Measurements from ENCODE around the genes MRPS34 and PKD1.

- PRO-cap, 5 experiments, result no peak in any of the 5 experiments
- RAMPAGE, long total RNA, 2 experiments, result no peak in any of the 2 experiments
- RRBS, result 3% methylated on average over 17 of the region's 36 CpGs
Measured at GRCh38 chr16:1706699-1707428, 869 bp downstream of the MAPK8IP3 start.

DNA sequence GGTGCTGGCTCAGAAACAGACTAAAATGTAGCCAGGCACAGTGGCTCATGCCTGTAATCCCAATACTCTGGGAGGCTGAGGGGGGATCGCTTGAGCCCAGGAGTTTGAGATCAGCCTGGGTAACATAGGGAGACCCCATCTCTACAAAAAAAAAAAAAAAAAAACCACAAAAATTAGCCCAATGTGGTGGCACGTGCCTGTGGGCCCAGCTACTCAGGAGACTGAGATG, 13.4 kb downstream of the MAPK8IP3 start:
- PRO-cap, 5 experiments, result no peak in any of the 5 experiments
- RAMPAGE, long total RNA, 2 experiments, result no peak in any of the 2 experiments
- RRBS, result no CpG with 5 or more reads among the region's 2 CpGs

DNA sequence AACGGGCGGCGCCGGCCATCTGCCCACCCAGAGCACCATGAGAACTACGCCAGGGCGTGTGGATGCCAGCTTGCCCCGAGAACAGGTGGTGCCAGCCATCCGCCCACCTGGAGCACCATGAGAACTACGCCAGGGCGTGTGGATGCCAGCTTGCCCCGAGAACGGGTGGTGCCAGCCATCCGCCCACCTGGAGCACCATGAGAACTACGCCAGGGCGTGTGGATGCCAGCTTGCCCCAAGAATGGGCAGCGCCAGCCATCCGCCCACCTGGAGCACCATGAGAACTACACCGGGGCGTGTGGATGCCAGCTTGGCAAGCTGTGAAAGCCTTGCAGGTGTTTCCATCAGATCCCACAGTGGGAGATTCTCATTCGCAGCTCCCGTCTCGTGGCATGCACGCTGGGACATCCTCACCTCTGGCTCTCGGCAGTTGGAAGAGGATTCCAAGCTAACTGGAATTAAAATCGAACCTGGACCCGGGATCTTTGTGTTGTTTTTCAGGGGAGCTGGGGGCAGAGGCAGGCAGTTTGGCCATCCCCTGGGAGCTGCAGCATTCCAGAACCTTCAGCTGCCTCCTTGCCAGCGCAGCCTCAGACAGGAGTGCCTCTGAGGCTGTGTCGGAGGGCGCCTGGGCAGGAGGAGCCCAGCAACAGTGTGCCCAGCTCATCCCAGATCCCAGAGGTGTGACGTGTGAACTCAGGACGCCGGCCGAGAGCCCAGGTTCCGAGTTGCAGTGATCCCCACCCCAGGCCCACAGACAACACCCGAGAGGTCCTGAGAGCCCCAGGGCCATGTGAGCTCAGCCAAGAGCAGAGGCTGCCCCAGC, 26.8 kb downstream of the MAPK8IP3 start:
- PRO-cap, 5 experiments, result no peak in any of the 5 experiments
- RAMPAGE, long total RNA, 2 experiments, result no peak in any of the 2 experiments
- RRBS, result no CpG with 5 or more reads among the region's 35 CpGs

- PRO-cap, 5 experiments, result peak in 5 of 5 experiments; most common plus-strand start chr16:1773212 (in 3); most common minus-strand start chr16:1773155 (in 4)
- RAMPAGE, long total RNA, 2 experiments, result start-site peak on the minus strand in 1 of 2 experiments, at chr16:1773130-1773139 at its widest, 384 reads per replicate
- RRBS, result under 1% methylated on average over 8 of the region's 36 CpGs
Measured at GRCh38 chr16:1773072-1773341, at the start of gene MRPS34. Gene MRPS34 (minus strand): TSS chr16:1773134.

DNA sequence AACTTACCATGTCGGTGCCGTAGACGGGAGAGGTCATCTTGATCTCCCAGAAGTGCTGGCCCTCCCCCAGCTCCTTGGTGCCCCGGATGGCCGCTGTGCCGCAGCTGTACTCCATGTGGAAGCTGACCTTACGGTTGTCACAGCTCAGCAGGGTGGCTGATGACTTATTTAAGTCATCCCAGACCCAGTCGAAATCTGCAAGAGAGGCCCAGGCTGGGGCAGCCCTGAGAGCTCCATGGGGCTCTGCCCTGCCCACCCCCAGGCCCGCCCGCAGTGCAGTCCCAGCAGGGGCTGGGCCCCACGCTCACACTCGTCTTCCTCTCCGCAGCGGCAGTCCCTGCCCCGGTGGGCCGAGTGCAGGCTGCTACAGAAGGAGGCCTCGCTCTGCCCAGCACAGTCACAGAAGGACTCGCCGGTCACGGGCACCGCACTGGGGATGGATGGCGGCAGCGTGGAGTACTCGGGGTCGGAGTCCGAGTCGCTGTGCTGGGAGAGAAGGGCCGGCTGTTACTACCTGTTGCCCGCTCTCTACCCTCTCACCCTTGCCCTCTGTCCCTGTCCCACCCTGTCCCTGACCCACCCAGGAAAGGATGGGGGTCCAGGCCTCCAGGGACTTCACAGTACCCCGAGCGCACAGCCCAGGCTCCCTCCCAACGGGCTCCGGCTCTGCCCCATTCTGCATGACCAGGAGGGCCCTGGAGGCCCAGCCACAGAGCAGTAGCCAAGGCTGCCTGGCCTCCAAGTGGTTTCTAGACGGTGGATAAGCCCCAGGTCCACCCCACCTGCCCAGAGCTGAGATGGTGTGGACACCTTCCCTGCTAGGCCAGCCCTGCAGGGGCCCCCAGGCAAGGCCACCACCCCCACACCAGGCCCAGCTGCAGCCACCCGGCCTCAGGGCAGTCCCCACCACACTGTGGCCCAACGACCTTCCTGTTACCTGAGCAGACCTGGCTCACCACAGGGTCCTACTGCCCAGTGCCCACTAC, 4.0 kb downstream of the SPSB3 start:
- PRO-cap, 5 experiments, result no peak in any of the 5 experiments
- RAMPAGE, long total RNA, 2 experiments, result no peak in any of the 2 experiments
- RRBS, result 61% methylated on average over 9 of the region's 36 CpGs

- PRO-cap, 5 experiments, result peak in 5 of 5 experiments; most common plus-strand start chr16:1794381 (in 3); most common minus-strand start chr16:1794267 (in 4)
- RAMPAGE, long total RNA, 2 experiments, result no peak in any of the 2 experiments
- RRBS, result 20% methylated on average over 10 of the region's 42 CpGs
Measured at GRCh38 chr16:1794206-1795254, 1.0 kb upstream of the IGFALS start.

GRCh38 chr16:1816696-1817446, 9.8 kb downstream of the HAGH start:
- PRO-cap, 5 experiments, result no peak in any of the 5 experiments
- RAMPAGE, long total RNA, 2 experiments, result no peak in any of the 2 experiments
- RRBS, result 95% methylated on average over 7 of the region's 32 CpGs

GRCh38 chr16:1940102-1941228, 2.5 kb downstream of the MSRB1 start:
- PRO-cap, 5 experiments, result peak in 4 of 5 experiments; most common plus-strand start chr16:1941081 (in 3); most common minus-strand start chr16:1940946 (in 1)
- RAMPAGE, long total RNA, 2 experiments, result no peak in any of the 2 experiments
- RRBS, result no CpG with 5 or more reads among the region's 30 CpGs

DNA sequence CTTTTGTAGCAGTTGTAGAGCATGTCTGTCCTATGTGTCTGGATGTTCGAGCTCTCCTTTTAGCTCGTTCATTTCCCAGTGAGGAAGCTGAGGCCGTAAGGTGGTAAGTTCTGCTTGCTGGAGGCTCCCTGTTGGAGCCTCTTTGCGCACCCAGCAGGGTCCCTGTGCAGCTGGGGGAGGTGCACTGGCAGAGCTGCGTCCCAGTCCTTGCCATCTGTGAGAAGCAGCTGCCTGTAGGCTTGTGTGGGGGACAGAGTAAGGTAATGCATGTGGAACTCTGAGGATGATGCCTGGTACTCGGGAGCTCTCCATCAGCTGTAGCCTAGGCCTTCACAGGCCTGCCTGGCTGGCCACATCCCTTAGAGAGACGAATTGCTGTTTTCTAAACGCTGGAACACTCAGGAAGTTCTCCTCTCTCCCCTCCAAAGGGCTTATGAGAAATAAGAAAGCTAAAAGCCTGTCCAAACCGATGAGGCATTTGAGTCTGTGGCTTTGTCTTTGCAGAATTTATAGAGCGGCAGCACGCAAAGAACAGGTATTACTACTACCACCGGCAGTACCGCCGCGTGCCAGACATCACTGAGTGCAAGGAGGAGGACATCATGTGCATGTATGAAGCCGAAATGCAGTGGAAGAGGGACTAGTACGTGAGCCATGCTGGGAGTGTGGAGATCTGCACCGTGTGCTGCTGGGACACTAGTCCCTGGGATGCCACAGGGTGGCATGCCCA, 1.5 kb downstream of the NDUFB10 start:
- PRO-cap, 5 experiments, result no peak in any of the 5 experiments
- RAMPAGE, long total RNA, 2 experiments, result no peak in any of the 2 experiments
- RRBS, result no CpG with 5 or more reads among the region's 18 CpGs

DNA sequence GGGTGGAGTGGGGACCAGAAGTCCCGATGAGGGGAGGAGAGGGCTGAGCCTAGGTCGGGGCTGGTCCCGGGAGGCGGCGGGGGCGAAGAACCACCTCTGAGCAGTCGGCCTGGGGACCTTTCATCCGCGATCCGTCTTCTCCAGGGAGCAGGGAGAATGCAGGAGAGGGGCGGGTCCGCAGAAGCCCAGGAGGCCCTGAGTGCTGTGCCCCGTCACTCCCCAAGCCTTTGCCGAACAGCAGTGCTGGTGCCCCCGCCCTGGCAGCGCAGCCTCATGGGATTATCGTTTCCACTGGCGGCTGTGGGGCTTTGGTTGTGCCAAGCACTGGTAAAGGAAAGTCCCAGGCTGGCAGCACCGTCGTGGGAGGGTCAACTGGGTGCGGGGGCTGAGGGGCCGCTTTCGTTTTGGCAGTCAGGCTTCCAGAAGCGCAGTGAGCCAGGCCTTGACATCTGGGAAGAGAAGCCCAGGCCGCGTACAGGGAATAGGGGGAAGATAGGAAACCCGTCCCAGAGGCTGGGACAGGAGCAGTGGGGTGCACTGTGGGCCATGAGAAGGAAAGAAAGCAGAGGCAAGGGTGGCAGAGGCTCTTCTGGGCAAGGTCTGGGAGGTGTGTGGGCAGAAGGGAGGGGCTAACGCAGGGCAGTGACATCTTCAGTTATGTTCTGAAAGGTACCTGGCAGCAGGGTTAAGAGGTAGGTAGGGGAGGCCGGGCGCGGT, 761 bp downstream of the TBL3 start:
- PRO-cap, 5 experiments, result no peak in any of the 5 experiments
- RAMPAGE, long total RNA, 2 experiments, result no peak in any of the 2 experiments
- RRBS, result 0% methylated on average over 3 of the region's 31 CpGs

GRCh38 chr16:1996824-1997811, 7.3 kb downstream of the SYNGR3 start:
- PRO-cap, 5 experiments, result no peak in any of the 5 experiments
- RAMPAGE, long total RNA, 2 experiments, result no peak in any of the 2 experiments
- RRBS, result no CpG with 5 or more reads among the region's 10 CpGs

DNA sequence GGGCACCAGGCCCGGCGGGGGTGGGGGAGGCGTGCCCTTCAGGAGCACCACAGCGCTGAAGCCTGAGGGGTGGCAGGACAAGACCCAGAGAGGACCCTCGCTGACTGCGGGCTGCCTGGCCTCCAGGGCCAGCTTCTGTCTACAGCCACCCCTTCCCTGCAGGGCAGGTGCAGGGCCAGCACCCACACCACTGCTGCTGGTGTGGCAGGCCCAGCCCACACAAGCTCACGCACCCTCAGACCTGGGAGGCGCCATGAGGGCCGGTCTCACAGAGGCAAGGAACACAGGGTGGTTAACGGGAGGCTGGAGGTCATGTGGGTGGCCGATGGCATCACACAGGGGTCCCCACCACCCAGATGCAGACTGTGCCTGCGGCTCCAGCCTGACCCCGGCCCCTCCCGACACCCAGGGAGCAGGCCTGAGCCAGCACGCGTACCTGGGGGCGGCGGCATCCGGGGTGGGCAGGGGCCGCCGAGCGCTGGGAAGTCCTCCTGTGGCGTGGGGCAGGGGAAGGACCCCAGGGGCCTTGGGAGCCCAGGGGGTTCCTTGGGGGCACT, 9.4 kb downstream of the SYNGR3 start:
- PRO-cap, 5 experiments, result no peak in any of the 5 experiments
- RAMPAGE, long total RNA, 2 experiments, result no peak in any of the 2 experiments
- RRBS, result 97% methylated on average over 8 of the region's 23 CpGs

- PRO-cap, 5 experiments, result no peak in any of the 5 experiments
- RAMPAGE, long total RNA, 2 experiments, result no peak in any of the 2 experiments
- RRBS, result no CpG with 5 or more reads among the region's 18 CpGs
Measured at GRCh38 chr16:2007887-2008580, 11.6 kb upstream of the NPW start.

DNA sequence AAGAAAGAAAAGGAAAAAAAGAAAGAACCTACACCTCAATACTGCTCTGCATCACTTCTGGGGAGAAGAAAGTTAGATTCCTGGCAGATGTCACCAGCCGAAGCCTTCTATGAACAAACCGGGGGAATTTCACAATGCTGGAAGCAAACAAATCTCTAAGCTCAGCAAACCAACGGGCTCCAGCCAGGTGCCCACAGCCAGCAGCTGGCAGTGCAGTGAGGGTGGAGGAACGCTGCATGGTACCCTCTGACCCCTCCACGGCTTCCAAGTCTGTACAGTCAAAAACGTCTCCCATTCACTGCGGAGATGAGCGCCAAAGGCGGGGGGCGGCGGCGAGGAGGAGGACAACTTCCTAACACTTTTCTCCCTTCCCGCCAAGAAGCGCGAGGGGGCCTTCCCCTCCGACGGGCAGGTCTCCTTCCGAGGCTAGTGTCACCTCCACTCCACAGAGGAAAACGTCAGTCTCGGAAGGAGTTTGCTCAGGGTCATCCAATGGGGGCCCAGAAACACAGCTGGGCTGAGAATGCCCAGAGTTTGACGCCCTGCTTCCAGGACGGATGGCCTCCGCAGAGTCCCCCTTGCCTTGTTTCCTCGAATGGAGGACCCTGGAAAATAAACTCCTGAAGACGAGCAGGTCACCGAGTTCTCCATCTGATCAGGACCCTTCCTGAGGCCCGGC, 10.9 kb upstream of the NPW start:
- PRO-cap, 5 experiments, result peak in 3 of 5 experiments; most common plus-strand start position 210 of the sequence (in 3); most common minus-strand start position 126 of the sequence (in 1)
- RAMPAGE, long total RNA, 2 experiments, result no peak in any of the 2 experiments
- RRBS, result no CpG with 5 or more reads among the region's 27 CpGs

GRCh38 chr16:2036123-2036679, 9.5 kb downstream of the NHERF2 start:
- PRO-cap, 5 experiments, result no peak in any of the 5 experiments
- RAMPAGE, long total RNA, 2 experiments, result no peak in any of the 2 experiments
- RRBS, result 25% methylated on average over 12 of the region's 31 CpGs

GRCh38 chr16:2036680-2037181, 10.0 kb downstream of the NHERF2 start:
- PRO-cap, 5 experiments, result peak in 1 of 5 experiments; most common minus-strand start chr16:2036832 (in 1)
- RAMPAGE, long total RNA, 2 experiments, result start-site peak on the minus strand in 1 of 2 experiments, at chr16:2036971-2036977 at its widest, 26 reads per replicate
- RRBS, result no CpG with 5 or more reads among the region's 24 CpGs

DNA sequence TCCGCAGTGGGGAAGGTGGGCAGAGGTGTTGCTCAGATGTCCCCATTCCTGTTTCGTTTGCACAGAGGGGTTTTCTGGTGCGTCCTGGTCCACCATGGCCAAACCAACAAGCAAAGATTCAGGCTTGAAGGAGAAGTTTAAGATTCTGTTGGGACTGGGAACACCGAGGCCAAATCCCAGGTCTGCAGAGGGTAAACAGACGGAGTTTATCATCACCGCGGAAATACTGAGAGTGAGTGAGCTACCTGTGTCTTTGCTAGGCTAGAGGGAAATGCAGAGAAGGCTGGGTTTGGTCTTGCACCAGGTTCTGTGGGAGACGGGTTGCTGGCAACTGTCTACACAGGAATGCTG, 712 bp downstream of the TSC2 start:
- PRO-cap, 5 experiments, result no peak in any of the 5 experiments
- RAMPAGE, long total RNA, 2 experiments, result no peak in any of the 2 experiments
- RRBS, result no CpG with 5 or more reads among the region's 8 CpGs

DNA sequence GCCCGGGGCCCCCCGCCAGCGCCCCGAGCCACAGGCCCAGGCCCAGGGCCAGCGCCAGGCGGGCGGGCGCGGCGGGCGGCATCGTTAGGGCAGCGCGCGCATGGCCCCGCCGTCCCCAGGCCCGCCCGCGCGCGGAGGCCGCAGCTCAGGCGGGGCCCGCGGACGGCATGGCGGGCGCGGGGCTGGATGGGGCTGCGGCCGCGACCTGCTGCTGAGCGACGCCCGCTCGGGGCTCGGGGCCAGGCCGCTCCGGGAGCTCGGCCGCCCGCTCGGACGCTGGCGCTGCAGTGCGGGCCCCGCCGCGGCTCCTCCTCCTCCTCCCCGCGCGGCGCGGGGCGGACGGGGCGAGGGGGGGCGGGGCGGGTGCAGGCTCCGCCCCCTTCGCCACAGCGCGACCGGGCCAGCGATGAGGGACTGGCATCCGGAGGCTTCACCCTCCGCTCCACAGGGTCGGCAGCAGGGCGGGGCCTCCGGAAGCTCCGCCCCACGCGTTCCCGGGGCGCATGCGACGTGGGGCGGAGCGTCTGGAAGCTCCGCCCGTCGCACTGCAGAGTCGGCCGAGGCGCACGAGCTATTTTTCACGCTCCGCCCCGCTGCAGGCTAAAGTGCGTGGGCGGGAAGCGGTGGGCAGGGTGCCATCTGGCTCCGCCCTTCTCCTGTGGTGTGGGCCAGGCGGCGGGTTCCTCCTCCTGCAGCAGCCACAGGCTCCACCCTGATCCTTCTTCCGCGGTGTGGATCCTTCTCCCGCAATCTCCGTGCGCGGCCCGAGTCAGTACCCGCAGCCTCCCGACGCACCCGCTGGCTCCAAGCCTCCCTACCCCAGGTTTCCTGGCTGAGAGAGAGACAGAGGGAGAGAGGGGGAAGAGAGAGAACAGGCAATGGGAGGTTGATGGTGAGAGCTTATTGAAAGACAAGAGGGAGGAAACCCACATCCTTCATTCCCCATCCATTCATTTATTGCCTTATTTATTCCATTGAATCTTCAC, at the start of gene PKD1:
PKD1 (minus strand) TSS at position 291 of the 986 bp plus-strand sequence.
- PRO-cap, 5 experiments, result peak in 5 of 5 experiments; most common plus-strand start position 715 of the sequence (in 2); most common minus-strand start position 289 of the sequence (in 3)
- RAMPAGE, long total RNA, 2 experiments, result no peak in any of the 2 experiments
- RRBS, result no CpG with 5 or more reads among the region's 107 CpGs

GRCh38 chr16:2250002-2250736, 1.2 kb downstream of the ECI1 start:
- PRO-cap, 5 experiments, result peak in 1 of 5 experiments; most common plus-strand start chr16:2250663 (in 1)
- RAMPAGE, long total RNA, 2 experiments, result no peak in any of the 2 experiments
- RRBS, result no CpG with 5 or more reads among the region's 16 CpGs

- PRO-cap, 5 experiments, result peak in 3 of 5 experiments; most common minus-strand start chr16:2429124 (in 1)
- RAMPAGE, long total RNA, 2 experiments, result no peak in any of the 2 experiments
- RRBS, result 9% methylated on average over 18 of the region's 85 CpGs
Measured at GRCh38 chr16:2428034-2429298, 781 bp upstream of the CCNF start.